SJCRH30 (cell line): Measurements from ENCODE around the gene EXOC3L4.

- RAMPAGE, long total RNA: no peak
These were observed 594 bp downstream of the HSP90AA1 start for GRCh38 chr14:102086239-102086660.

DNA sequence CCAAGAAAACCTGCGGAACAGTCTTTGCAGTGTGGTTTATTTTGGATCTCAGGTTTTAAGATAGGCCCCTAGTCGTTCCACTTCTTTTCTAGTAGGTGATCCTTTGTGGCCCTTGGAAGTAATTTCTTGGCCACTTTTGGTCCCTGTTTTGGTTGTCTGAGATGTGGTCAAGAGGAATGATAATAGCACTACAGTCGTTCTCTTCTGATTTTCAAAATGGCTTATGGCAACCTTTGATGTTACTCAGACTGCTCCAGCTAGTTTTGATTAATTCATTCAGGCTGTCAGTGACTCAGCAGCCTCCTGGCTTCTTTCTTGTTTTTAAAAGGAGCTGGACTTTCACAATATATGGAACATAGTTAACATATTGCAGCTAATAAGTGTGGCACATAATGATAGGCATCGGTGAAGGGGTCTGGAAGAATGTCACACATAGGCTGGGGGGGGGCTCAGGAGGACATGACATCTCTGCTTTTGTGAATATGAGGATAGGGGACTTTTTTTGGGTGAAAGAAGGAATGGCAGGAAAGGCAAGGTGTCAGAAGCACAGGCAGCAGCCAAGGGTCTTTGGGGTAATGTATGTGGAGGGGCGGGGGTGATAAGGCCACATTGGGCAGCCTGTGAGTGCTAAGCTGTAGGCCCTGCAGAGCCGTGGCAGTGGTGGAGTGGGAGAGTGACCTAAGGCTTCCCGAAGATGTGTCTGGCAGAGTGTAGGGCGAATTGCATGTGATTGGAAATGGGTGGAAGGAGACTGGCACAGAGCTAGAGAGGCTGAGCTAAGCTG, 47.5 kb downstream of the WDR20 start:
- RAMPAGE, long total RNA: no peak

DNA sequence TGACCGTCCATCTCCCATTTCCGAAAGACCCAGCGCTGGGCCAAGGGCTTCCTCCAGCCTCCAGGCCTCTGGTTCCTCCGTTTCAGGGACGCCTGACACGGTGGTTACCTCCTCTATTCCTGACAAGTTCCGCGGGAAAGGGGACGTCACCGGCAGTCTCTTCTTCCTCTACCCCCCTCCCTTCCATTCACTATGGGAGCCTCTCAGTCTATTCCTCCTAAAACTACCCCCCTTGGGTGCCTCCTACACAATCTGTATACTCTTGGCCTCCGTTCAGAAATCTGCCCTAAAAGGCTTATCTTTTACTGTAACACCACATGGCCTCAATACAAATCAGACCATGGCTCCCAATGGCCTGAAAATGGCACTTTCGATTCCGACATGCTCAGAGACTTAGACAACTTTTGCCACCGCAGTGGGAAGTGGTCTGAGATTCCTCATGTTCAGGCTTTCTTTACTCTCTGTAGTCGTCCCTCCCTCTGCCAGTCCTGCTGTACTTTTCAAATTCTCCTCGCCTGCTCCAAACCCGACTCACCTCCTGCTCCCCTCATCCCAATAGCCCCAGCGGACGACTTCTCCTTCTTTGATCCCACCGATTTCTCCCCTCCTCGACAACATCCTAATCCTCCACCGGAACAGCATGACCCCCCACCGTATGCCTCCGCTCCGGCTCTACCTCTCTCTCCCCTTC, 70.4 kb downstream of the MOK start:
- RAMPAGE, long total RNA: no peak

DNA sequence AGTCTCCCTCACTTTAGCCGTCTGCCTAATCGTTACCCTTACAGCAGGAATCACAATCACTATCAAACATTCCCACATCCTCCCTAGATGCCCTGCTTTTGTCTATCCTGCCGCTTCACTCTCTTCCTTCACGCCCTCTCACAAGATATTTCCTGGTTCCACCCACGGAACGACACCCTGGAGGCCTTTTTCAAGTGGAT, 58.9 kb downstream of the MOK start:
- RAMPAGE, long total RNA: no peak

DNA sequence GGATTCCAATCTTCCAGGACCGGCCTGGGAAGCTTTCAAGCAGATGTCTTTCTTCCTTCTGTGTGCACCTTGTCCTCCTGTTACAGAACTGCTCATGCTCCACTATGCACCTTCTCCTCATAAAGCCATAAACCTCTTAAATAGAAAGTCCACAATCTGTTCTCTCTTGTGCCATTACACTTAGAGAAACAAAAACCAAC, 12.5 kb downstream of the MOK start:
- RAMPAGE, long total RNA: no peak

- RAMPAGE, long total RNA: no peak
These were observed 55.7 kb downstream of the TECPR2 start for GRCh38 chr14:102418364-102418888.

DNA sequence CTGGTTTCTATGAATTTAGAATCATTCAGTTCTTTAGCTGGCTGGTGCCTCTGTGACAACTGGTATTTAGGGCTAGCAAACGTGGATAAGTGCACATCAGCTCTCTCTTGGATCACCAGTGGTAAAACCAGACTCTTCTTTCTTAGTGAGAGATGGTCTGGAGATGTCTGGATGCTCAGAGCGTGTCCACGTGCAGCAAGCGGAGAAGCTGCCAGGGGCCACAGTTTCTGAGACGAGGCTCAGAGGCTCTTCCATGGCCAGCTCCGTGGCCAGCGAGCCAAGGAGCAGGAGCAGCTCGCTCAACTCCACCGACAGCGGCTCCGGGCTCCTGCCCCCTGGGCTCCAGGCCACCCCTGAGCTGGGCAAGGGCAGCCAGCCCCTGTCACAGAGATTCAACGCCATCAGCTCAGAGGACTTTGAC, 68.9 kb downstream of the TECPR2 start:
- RAMPAGE, long total RNA: no peak

- RAMPAGE, long total RNA: no peak
These were observed 36.1 kb upstream of the ANKRD9 start for GRCh38 chr14:102545406-102546292.

DNA sequence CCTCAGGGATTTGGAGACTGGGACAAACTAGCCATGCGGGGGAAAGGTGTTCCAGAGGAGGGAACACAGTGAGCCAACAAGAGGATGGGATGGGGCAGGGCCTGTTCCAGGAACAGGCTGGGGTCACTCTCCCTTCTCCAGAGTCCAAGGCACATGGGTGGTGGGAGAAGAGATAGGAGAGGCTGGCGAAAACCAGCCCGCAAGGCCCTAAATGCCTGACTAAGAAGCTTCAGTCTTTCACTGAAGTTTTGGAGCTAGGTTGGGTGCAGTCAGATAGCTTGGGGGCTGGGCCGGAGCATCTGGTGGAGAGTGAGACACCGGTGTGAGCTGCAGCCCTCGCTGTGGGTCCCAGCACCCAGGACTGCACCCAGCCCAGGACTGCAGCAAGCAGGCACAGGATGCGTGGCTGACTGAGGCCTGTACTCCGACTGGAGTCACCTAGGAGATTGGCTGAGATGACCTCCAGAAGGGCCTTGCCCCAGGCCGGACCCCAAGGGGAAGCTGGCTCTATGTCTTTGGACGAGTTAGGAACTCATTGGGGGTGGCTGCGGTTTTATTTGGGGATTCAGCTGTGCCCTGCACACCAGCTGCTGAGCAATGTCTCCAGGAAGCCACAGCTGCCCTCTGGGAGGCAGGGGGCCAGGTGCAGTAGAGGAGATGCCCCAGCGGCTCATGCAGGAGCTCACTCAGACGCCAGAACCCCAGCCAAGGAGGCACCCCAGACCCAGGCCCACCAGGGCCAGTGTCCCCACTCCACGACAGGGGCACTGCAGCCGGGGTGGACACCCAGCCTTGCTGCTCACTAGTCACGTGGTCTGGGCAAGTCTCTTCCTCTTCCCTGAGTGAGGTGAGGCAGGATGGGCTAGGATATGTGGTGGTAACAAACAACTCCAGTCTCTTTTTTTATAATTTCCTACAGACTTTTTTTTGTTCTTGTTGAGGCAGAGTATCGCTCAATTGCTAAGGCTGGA, 31.9 kb upstream of the RCOR1 start:
- RAMPAGE, long total RNA: no peak

DNA sequence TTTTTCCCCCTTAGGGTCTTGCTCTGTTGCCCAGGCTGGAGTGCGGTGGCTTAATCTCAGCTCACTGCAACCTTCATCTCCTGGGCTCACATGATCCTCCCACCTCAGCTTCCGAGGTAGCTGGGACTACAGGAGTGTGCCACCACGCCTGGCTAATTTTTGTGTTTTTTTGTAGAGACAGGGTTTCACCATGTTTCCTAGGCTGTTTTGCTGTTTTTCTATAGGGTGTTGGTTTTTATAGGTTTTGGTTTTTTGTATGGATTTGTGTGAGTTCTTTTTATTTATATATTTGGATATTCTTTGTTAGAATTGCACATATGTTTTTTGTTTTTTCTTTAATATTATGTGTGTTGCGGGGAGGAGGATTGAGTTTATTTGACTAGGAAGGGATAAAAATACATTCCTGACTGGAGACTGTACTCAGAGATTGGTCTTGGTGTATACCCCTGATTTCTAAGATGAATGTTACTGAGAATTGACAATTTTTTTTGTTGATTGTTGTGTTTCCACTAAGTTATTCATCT, 11.2 kb downstream of the RCOR1 start:
- RAMPAGE, long total RNA: no peak

DNA sequence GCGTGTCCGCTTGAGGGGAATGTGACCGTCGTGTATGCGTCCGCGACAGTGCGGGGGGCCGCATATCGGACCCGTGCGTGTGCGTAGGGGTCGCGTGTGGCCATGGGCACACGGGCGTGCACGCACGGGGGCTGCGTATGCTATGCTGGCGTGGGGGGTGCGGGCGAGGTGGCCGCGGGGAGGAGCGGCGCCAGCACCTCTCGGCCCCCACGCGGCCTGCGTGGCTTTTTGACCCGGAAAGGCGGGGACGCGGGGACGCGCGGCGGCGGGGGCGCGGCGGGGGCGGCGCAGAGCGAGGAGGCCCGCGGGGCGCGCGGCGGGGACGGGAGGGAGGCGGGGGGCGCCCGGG, 396 bp upstream of the TRAF3 start:
- RAMPAGE, long total RNA: no peak

DNA sequence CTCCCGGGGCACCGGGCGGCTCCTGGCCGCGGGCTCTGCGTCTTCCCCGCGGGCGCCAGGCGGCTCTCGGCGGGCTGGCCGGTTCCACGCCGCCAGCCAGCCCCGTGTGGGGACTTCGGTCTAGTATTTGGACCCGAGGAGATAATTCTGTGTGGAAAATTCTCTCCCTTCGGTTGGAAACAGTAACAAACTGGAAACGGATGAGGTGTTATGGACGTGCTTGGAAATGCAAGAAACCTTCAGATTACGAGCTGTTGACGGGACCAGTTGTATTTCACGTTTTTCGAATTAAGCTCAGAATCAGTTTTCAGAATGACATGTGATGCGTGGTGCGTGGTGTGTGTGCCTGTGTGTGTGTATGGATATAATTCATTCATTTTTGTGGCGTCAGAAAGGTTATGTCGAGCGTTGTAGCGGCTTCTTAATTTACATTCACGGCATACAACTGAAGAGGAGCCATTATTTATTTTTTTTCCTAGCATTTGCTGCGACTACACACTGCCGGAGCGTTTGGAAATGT, 1.1 kb downstream of the TRAF3 start:
- RAMPAGE, long total RNA: no peak

DNA sequence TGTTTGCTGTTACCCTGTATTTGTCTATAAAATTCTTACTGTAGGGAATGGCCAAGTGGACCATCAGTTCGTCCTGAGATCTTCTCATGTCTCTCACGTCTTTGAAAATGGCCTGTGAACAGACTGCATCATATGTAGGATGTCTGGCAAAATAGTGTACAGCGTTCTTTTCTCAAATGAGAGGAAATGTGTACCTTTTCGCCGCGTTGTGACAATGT, 1.4 kb downstream of the TRAF3 start:
- RAMPAGE, long total RNA: no peak

GRCh38 chr14:102817803-102818314, 40.6 kb downstream of the TRAF3 start:
- RAMPAGE, long total RNA: no peak

DNA sequence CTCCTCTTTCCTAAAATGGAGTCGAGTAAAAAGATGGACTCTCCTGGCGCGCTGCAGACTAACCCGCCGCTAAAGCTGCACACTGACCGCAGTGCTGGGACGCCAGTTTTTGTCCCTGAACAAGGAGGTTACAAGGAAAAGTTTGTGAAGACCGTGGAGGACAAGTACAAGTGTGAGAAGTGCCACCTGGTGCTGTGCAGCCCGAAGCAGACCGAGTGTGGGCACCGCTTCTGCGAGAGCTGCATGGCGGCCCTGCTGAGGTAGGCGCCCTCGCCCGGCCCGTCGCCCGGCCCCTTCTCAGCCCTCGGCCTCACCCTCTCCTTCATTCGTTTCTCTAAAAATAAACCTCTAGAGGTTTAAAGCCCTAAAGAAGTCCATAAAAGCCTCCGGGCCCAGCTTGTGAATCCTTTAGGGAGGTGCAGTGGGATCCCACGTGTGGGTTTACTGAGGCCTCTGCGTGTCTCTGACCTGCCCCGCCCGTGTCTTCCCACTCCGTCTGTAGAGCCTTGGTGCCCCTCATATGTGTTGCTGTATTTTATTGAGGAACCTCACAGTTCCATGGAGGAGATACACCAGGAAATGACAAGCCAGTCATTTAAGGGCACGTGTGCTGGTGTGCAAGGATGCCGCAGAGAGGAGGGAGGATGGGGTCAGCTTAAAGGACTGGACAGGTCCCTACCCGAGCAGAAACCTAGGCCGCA, 52.1 kb upstream of the AMN start:
- RAMPAGE, long total RNA: no peak

GRCh38 chr14:102905327-102906014, 17.0 kb upstream of the AMN start:
- RAMPAGE, long total RNA: no peak

DNA sequence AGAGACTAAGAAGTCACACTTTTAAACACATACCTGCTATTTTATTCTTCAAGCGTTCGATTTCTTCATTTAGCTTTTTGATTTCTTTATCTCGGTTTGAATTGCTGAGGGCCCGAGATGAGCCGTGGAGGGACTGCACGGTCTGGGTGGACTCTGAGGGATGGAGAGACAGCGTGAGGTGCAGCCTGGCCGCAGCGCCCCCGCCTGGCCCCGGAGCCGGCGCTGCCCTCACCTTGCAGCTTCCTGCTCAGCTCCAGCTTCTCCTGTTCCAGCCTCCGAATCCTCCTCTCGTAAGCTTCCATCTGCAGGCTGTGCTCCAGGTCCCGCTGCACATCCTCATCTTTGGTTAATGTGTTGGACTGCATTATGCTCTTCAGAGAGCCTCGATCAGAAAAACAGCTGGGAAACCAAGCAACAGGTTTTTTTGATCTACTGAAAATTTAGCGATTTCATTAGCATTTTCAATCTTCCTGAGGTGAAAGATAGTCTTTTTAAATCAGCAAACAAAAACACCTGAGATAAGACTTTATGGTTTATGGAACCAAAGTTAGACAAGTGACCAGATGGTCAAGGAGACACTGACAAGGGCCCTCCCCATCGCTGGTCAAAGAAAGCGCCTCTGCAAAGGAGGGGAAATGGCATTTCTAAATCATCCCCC, 53.3 kb downstream of the AMN start:
- RAMPAGE, long total RNA: no peak

- RAMPAGE, long total RNA: no peak
These were observed 1.0 kb downstream of the CDC42BPB start for GRCh38 chr14:103056208-103056890.

- RAMPAGE, long total RNA: no peak
These were observed at the start of gene EXOC3L4 for GRCh38 chr14:103094423-103095125. Gene EXOC3L4 (plus strand): TSS chr14:103094725.

- RAMPAGE, long total RNA: no peak
These were observed 4.3 kb downstream of the TNFAIP2 start for GRCh38 chr14:103127541-103127932.